Skin of body (tissue), 2 donors: ENCODE measurements around the gene LRIG1.

- RAMPAGE, long total RNA = no peak
Measured at GRCh38 chr3:65181625-65182089, 493.9 kb upstream of the ADAMTS9 start.

GRCh38 chr3:65408393-65409148 is 630.1 kb downstream of the MAGI1 start:
- RAMPAGE, long total RNA = no peak

DNA sequence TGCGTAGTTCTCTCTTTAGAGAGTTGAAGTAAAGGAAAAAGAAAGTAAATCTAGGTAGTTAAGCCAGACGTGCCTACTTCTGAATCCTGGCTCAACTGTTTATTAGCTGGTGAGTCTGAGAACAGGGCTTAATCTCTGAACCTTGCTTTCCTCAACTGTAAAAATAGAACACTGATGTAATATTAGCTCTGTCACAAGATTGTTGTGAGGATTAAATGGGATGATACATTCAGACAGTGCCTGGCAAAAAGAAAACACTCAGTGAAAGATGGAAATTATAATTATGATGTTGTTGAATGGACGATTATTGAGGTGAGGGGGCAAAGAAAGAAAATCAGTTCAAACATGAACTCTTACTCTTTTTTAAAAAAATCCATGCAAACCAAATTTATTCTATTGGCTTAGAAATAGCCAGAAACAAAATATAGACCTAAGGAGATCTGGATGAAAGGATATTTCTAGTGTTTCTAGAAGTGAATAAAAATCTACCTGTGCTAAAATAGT is 413.3 kb downstream of the MAGI1 start:
- RAMPAGE, long total RNA = no peak

- RAMPAGE, long total RNA = no peak
Measured at GRCh38 chr3:65695996-65696352, 342.7 kb downstream of the MAGI1 start.

GRCh38 chr3:65714037-65714601 is 324.6 kb downstream of the MAGI1 start:
- RAMPAGE, long total RNA = no peak

- RAMPAGE, long total RNA = no peak
Measured at GRCh38 chr3:65776204-65777234, 262.2 kb downstream of the MAGI1 start.

DNA sequence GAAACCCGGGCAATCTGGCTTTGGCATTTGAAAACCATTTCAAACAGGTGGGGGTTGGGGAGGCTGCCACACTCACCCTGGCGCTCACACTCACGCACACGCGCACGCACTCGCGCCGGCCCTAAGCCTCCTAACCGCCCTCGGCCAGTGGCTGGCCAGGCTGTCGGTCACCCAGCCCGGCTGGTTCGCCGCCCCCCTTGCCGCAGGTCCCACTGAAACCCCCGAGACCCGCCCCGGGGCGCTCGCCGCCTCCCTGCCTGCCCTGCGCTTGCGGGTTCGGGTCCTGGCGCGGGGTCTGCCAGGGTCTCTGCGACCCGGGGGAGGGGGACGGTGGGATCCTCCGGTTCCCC is 409 bp upstream of the MAGI1 start:
- RAMPAGE, long total RNA = no peak

- RAMPAGE, long total RNA = no peak
Measured at GRCh38 chr3:66115748-66116241, 77.1 kb upstream of the MAGI1 start.

DNA sequence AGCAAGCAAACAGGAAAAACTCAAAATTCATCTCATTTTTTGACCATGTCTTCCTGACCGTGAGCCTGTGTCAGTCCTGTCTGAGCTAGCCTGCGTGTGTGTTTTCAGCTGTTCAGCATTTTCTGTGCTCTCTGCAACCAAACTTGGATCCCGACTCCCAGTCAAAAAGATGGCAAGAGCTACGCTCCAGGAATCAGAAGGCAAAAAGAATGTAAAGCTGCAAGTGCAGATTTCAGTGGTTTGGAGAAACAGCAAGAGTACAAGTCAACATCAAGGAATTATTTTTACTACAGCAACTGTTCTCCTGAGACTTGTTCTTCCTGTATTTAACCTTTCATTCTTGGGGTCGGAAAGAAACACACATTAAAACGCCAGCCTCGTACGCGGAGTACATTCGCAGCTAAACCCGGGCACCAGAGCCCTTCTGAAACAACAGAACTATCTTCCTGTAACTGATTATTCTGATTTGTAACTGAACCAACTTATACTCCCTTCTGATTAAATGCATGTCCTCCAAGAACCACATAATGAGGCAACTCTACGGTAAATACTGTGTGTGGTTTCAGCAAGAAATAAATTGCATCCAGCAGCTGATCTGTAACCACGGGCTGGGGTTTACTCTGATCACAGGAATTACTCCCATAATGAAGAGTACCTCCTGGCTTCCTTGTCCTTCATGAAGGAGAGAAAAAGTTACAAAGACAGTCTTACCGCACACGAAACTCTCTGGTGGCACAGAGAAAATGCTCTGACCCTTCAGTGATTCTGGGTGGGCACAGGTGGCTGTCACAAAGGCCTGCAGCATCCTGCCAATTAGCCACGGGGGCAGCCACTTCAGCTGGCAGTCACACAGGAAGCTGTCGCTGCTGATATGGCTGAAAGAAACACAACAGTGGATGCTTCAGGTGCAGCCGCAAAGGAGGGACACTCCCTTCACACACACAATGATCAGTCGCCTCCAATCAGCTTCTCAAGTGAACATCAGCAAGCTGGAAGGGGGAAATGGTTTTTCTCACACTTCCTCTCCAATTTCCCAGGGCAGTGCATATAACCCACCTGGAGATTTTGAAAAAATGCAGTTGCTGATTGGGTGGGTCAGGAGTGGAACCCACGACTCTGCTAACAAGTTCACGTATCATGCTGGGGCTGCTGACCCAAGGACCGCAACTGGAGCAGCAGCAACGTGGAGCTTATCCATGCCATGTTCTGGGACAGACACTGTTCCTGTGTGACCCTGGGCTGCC is 107.1 kb downstream of the LRIG1 start:
- RAMPAGE, long total RNA = no peak

- RAMPAGE, long total RNA = no peak
Measured at GRCh38 chr3:66462874-66463685, 37.7 kb downstream of the LRIG1 start.

GRCh38 chr3:66472733-66473677 is 27.8 kb downstream of the LRIG1 start:
- RAMPAGE, long total RNA = no peak

DNA sequence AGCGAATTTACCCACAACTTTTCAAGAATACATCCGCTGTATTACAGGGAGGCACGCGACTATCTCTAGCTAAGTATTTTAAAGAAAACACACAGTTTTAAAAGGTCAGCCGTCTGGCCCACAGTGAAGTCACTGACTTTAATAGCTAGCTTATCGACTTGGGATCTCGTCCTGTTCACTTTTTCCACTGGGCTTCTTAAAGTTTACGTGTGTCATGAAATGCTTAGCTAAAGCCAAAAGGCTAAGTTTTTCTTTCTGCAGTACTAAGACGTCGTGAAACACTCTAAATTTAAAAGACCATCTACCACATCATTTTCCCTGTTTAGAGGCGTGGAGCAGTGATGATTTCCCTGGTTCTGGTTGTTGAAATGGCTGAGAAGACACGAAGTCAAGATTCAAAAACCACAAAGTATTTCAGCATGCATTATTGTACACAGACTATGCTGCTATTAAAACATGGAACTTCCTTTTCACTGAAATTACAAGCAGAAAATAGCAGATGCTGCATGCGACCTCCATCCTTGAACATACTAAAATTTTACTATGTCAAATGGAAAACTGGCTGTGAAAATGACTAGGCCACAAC is 27.1 kb downstream of the LRIG1 start:
- RAMPAGE, long total RNA = no peak

- RAMPAGE, long total RNA = no peak
Measured at GRCh38 chr3:66499768-66500571, 852 bp downstream of the LRIG1 start.

DNA sequence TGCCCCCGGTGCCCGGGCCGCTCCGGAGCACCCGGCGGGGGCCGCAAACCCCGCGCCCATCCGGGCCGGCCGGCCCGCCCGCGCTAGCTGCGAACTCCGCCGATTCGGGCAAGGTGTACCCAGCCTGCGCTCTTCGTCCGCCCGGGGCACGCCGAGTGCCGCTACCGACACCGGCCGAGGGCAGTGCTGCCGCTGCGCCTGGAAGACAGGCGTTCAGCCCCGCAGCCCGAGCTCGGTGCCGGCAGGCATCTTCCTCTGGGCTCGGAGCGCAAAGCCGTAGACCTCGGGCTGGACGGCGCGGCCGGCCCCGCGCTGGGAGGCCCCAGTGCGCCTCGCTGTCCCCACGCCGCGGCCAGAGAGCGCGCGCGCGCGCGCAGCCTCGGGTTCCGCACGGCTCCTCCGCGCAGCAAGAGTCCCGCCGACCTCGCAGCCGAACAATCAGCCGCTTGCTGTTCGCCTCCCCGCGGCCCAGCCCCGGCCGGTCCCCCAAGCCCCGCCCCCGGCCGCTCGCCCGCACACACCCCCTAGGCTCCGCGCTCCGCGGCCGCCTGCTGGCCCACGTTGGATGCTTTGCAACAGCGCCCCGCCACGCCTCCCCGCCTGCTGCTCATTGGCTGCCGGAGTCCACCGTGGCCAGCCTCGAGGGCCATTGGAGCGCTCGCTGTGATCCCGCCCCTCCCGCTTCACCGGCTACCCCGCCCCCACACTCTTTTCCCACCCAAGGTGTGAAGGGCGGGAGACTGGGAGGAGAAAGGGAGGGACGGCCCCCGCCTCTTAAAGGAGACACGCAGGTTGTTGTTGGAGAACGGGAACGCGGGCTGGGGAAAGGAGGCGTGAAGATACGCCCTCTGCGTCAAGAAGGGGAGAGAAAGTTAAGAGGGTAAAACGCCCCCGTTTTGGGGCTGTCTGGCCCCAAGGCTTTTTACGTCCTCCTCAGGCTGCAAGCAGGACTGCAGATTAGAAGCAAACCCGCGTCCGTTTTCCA is at the start of gene LRIG1:
TSS of gene LRIG1 (minus strand) at position 451 of the 985 bp plus-strand sequence.
- RAMPAGE, long total RNA = no peak

DNA sequence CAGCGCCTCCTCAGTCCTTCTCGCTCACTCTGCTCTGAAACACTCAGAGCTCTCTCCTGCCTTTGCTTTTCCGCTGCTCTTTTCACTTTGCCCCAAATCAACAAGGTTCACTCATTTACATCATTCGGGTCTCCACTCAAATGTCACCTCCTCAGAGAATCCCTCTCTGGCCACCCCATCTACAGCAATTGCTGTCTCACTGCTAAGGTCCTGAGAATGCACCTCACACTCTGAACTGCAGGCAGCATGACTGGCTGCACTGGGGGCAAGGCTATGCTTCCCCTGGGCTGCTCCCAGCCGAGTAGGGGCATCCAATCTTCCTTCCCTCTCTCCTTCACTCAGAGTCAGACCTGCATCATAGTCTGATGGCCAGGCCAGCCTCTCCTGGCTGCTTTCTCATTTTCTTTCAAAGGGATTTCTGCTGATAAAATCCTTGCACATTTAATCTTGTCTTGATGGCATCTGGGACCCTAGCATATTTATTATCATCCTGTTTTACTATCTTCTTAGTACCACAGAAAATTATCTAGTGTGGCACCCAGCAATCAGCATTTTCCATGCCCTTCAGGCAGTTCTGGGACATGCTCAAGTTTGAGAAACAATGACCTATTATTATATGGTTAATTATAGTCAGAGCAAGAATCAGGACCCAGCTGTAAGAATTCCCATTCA is 189.0 kb downstream of the SUCLG2 start:
- RAMPAGE, long total RNA = no peak

DNA sequence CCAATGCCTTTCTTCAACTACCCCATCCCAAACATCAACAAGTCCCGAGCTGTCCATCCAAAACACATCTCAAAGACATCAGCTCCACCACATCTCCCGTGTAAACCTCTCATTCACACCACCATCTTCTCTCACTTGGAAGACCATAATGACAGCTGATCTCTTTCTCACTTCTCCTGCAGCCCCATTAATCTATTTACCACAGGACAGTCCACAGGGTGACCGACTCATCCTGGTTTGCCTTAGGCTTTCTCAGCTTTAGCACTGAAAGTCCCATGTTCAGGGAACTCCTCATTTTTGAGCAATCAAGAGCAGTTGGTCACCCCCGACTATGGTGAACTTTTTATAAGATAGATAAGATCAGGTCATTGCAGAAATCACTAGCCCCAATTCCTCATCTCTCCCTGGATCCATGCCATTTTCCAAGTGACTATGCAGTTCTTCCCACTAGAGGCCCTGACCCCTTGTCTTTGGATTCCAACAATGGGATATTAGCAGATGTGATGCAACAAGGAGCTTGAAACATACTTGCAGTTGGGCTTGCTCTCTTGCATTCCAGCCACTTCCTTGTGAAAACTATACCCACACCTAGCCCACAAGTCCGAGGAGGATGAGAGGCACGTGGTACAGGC is 60.8 kb downstream of the SUCLG2 start:
- RAMPAGE, long total RNA = no peak

GRCh38 chr3:67655173-67655425 is 687 bp upstream of the SUCLG2 start:
- RAMPAGE, long total RNA = no peak

DNA sequence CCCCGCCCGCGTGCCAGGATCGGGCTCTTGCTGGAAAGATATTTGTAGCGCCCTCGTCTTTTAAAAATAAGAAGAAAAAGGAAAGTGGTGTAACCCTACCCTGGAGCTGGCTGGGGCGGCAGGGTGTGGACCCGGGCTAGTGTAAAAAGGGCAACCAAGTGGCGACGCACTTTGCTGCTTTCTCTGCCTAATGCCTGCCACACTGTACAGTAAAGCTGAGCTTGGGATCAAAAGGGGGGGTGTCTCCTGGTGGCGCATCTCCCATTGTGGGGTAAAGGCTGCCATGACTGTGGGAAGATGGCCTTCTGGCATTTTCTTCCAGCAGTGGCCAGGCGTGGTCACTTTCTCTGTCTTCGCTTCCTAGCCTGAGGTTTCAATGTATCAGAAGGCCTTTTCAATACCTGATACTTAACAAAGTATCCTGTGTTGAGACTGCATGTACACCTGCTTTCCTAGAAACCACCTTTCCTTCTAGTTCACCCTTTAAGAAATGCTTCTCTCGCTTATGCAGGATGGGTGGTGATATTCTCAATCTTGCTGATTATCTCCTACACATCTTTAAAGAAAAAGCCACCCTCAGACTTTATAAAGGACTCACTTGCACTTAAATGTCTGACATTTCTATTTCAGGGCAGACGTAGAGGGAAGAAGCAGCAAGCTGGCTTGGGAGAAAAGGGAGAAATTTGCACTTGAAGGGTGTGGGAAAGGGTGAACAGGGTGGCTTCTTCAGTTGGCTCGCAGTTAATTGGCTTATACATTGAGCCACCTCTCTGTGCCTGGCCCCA is 969 bp downstream of the ARL6IP5 start:
- RAMPAGE, long total RNA = no peak

DNA sequence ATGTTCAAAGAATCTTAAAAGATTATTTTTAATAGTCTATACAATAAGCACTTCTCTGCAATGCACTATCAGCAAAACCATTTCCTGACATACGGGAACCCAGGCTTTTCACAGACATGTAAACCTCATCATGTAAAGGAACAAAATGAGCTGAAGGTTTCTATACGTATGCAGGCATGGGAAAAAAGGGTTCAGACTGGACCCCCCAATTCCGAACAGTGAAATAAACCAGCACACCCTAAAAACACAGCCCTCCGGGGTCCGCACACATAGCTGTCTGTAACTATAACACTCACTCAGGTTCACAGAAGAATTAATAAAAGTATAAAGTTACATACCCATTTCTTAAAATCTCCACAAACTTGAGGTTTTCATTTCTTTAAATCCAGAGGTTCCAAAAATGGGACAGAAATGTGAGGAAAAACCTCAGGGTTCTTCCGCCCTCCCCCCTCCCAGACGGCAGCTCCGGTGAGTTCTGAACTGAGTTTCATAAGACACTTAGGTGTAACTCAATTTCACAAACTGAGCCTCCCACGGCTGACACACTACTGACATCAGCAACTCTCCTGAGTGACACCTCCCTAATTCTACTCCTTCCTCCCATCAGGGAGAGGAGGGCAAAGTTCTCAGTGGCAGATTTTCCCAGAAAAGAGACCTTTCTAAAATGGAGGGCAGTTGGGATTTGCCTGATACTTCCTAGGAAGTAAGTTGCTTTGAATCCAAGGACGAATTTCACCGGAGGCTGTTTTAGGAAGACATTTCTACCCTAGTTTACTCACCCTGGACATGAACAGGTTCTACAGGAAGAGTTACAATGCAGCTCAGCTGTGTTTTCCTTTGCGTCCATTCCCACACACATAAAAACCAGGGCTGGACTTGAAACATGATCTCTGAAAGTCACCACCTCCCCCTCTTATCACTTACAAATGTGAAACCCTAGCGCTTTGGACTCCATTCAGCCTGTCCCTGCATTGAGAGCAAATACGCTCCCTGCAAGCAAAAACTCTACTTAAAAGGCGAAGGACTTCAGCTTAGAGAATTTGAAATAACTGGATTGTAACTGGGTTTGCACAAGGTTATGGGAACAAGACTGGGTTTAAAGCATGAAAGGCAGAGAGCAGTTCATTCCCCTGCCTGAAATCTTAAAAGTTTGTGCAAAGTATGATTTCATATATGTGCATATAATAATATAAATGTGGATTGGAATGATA is 78.0 kb upstream of the LMOD3 start:
- RAMPAGE, long total RNA = no peak

DNA sequence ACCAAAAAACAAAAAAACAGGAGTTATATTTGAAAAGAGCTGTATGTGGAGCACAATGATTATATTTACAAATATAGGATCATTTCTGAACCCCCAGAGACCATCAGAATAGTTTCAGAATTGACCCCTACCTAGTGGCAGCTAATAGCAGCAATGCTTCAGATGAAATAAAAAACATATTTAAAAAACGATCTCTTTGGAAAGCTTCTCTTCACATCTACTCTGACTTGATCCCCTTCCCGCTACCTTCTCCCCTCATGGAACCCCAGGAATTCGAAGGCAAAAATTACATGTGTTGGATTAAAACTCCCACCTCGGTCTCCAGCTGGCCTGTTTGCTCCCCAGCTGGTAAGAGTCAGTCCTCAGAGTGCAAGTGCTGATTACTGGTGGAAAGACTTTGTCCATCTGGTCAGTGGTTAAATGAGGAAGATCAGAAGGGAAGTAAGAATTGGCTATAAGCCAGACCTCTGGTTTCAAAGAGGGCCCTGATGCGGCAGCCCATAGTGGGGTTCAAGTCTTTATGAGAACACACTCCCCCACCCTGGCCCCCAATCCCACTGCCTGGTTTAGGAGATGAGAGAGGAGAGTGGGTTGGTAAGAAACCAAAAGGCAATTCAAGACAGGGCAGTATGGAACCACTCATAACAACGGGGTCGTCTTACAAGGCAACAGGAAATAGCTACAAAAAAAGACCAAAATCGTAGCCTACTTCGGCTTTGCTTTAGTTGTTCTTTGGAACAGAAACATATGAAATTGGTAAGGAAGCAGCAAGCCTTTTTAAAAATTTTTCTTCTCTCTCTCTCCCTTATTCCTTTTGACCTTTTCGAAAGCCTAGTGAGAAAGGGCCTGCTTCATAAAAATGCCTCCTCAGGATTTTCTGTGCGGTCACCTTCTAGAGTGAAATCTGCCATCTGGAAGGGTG is 65.1 kb downstream of the FRMD4B start:
- RAMPAGE, long total RNA = no peak